Aorta (tissue), 1 donor: ENCODE data around the gene GPR183.

DNA sequence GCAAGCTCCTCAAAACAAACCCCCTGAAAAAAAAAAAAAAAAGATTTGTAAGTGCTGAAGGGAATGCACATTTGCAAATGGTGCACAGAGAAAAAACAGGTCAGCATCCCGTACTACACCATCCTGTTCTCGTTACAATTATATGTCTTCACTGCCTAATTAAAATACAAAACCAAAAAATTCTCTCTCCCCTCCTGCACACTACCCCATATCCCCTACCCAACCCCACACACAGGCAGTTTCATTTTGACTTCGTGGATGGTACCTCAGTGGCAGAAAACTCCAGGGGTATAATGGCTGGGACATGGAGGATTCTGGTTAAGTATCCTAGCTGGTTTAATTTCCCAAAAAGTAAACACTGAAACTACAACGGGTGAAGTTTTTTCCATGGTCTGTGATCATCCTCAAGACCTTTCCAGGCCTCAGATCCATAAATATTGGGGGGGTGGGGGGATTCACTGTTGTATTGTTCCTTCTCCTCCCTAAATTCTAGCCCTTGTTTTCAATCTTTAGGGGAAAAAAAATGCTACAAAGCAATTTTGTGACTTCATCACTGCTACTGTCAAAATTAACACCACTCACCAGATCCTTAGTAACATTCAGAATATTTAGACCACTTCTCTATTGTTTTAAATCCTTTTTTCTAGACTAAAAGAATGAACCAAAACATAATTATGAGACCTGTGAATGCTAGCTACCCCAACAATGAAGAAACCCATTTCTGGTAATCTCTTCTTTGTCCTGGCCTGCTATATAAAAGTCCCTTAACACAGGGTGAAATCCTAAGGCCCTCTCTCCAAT lies 61.6 kb downstream of the STK24 start:
- PRO-cap, result no peak

GRCh38 chr13:98525830-98526883 lies 50.8 kb downstream of the STK24 start:
- PRO-cap, result no peak

DNA sequence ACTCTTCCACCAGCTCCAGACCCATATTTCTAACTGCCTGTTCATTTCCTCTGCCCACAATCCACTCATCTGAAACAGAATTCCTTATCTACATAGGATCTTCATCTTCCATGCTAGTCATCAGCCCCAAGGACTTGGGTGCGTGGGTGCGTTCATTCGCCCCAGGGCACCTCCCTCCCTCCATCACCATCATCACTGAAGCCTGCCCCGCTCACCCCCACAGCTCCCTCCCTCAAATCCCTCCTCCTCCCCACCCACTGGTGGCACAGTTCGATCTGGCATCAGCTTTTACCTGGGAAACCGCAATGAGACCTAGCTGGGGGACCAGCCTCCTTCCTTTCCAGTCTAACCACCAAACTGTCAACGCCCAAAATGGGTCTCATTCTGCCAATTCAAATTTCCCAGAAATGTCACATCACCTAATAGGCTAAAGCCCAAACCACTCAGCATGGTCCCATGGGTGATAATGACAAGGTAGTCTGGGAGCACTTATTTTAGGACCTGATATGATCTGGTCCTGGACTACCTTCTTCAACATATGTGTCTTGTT lies 19.6 kb downstream of the STK24 start:
- PRO-cap, result no peak

GRCh38 chr13:98585332-98585931 lies 8.5 kb upstream of the STK24 start:
- PRO-cap, result no peak

GRCh38 chr13:98928232-98928613 lies 49.6 kb downstream of the DOCK9 start:
- PRO-cap, result no peak

GRCh38 chr13:98960168-98960943 lies 17.5 kb downstream of the DOCK9 start:
- PRO-cap, result no peak

DNA sequence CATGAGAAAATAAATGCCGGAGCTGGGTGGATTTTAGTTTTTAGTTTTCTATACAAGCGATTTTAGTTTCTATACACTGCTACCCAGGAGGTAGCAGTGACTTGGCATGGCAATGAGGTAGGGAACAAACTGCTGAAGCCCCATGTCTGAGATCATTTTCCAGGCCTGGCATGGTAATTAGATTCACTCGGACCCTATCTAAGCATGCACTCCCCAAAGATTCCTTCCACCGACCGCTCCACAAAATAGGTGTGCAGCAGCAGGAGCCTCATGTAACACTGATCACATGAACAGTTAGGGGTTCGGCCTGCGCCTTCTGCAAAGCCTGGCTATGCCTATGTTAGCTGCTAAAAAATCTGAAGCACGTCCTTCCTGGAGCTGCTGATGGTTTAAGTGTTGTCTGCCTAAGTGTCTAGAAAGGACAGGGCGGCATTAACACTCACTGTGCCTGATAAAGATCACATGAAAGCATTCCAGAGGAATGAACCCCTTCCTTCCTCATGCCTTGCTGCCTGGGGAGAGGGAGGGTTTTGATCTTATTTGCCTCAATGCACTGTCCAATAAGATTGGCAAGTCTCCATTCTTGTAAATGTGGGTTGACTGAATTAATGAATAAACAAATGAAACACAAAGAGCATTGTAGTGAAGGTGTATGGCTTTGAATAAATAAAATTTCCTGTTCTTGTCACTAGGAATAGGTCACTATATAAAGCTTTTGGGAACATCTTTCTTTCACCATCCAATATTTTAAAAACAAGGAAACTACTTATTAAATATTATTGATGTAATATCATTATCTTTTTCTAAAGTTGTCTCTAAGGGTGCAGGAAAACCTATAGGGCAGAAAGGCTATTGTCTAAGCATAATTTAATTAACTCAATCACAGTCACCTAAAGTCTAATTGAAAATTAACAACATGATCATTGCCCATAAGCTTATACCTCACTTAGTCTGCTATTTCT lies 5.2 kb downstream of the DOCK9 start:
- PRO-cap, result no peak

DNA sequence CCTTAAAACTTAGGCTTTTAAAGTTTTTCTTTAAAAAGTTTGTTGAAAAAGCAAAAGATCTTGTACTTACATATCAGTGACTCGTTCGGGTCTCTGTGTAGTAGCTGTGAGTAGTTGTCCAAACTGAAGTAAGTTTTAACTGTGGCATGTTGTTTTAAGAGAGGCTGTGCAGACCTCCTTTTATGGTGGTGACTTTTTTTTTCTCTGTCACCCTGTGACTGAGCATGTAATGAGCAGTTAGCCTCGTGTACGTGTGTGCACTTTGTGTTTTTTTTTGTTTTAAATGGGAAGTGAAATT lies at the start of gene GPR183:
Gene GPR183, minus strand, starts transcription at position 130 of the 298 bp plus-strand sequence.
- PRO-cap, result unidirectional peak, minus-strand start at position 130 of the sequence

DNA sequence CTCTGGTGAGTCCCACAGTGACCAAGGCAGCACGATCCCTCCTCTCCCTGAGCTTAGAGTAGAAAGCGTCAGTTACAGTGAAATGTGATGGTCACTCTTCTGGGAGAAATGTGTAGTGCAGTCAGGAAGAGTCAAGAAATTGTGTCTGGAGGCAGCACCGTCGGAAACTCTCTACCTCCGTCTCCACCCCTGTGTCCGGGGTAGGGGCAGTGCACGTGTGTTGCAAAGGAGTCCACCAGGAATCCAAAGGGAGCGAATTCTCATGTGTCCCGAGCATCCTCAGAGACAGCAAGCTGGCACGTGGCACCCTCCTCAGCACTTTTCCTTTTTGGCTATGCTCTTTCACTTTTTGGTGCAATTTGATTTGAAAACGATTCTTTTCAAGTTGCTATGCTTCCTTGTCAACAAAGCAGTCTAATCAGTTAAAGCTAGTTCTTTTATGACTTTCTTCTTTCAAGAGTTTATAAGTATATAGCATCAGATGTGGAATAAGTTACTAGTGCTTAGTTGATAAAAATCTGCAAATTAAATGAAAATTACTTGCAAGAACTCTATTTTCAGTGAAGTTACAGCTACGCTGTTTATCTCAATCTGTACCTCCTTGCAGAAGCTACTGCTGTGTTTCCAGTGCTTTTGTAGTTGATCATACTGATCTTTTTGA lies 45.6 kb upstream of the GPR183 start:
- PRO-cap, result no peak

GRCh38 chr13:99365811-99366464 lies 58.7 kb upstream of the GPR183 start:
- PRO-cap, result no peak

- PRO-cap, result no peak
These were observed 64.9 kb upstream of the GPR183 start for GRCh38 chr13:99372027-99372607.

- PRO-cap, result unidirectional peak, plus-strand start at chr13:99498919; unidirectional peak, plus-strand start at chr13:99499085
These were observed 2.8 kb upstream of the TM9SF2 start for GRCh38 chr13:99498198-99499166.

- PRO-cap, result no peak
These were observed 22.7 kb downstream of the TM9SF2 start for GRCh38 chr13:99523982-99524354.

DNA sequence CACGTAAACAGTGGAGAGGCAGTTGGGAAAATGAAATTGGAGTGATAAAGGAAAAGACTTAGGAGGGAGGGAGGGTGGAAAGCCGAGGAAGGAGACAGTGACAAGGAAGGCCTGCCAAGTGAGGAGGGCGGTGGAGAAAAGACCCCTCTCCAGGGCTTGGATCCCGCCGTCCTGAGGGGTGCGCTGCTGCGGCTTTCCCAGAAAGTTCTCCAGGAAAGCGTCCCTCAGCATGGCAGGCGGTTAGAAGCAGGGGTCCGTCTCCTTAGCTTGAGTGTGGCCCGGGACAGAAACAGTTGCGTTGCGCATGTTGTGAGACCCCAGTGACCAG lies 41.2 kb upstream of the CLYBL start:
- PRO-cap, result no peak

- PRO-cap, result no peak
These were observed 145.3 kb downstream of the CLYBL start for GRCh38 chr13:99751703-99752270.

DNA sequence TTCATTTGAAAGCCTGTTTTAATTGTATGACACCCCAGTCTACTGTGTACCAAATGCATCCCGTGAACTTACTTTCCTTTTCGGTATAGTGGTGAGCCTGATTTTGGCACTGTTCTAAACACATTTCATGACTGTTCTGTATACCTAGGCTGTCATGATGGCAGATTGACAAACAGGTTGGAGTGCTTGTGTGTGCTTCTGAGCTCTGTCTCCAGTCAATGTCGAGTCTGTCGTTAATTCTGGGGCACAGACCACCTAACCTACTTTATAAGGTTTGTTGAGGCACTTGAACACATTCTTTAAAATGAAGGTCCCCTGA lies 806 bp downstream of the PCCA start:
- PRO-cap, result no peak

DNA sequence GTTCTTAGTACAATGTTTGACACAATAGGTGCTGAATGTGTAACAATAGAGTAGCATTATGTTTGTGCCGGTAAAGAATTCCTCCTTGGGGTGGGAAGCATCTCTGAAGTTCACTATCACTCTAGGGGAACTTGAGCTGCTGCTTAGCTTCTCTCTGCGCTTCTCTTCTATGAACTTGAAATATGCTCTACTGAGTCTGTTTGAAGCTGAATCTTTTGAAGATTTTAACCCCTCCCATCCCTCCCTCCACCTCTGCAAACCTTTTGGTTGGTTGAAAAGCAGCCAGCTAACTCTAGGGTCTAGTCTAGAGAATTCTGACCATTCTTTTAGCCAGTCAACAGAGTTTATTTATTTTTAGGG lies 2.5 kb downstream of the PCCA start:
- PRO-cap, result no peak

- PRO-cap, result no peak
These were observed 211.9 kb downstream of the GGACT start for GRCh38 chr13:100376493-100377224.

- PRO-cap, result no peak
These were observed 185.8 kb downstream of the GGACT start for GRCh38 chr13:100402846-100403128.

DNA sequence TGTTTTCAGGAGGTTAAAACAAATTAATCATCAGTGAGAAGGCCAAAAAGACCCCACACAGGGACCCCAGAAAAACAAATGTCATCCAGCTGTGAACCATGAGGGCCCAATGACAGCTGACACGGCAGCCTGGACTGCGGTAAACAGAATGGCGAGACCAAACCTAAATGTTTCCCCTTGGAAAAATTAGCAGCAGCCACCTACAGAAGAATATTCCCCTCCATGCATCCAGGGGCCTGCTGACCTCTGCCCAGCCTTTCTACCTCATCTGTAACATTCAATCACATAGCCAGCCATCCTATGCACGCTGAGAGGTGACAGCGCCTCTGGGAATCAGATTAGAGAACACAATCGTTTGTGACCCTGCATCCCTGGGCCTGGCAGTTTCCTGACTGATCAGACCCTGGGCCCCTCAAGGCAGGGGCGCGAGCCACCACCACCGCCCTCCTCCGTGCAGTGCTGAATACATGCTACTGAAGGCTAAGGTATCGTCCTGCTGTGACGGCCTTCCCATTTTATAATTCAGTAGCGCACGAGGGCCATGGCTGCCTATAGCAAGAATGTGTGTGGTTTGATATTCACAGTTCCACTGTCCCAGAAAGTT lies 1.3 kb downstream of the TMTC4 start:
- PRO-cap, result no peak